GM06990 (cell line): Measurements from ENCODE around the genes ELL and COMP.

GRCh38 chr19:18521713-18522915 is at the start of gene ELL:
ELL (minus strand) TSS chr19:18522070.
- RRBS: 3% methylated on average over 35 of the region's 103 CpGs

DNA sequence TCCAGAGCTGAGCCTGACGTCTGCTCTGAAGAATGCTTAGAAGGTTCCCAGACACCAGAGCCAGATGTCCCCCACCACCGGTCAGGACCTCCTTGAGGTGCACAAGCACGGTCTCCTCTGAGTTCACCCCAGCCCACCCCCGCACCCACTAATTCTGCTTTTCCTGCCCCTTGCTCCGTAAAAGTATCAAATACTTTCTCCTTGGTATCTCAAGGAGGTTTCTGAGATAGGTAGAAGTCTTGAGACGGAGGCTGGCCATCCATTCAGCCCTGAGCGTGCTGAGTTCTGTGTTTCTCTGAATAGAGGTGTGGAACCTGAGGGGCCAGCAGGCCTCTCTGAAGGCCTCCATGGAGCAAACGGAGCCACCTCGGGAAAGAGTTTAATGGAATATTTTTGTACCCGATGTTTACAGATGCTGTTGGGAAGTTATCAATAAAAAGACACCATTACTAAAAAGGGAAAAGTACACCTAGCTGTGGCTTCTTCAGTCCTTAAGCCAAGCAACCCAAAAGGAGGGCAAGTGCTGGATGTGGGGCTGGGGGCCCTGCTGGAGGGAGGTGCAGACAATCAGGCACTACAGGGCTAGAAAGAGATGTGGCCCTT is 2.6 kb upstream of the UBA52 start:
- RRBS: no CpG with 5 or more reads among the region's 10 CpGs

DNA sequence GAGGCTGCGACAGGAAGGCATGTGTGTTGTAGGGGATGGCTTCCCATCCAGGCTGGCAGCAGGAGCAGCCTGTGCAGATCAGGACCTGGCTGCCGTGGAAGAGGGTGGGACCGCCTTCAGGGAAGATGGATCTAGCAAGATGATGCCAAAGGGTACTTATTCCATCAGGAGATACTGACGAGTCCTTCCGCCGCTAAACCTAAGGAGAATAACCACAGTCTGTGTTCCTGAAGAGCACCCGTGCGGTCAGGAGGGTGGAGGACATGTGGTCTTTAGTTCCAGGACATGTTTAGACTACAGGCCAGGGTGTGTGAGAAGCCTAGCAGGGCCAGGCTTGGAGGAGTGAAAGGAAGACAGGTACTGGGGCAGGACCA is 1.1 kb downstream of the UBA52 start:
- RRBS: no CpG with 5 or more reads among the region's 8 CpGs

DNA sequence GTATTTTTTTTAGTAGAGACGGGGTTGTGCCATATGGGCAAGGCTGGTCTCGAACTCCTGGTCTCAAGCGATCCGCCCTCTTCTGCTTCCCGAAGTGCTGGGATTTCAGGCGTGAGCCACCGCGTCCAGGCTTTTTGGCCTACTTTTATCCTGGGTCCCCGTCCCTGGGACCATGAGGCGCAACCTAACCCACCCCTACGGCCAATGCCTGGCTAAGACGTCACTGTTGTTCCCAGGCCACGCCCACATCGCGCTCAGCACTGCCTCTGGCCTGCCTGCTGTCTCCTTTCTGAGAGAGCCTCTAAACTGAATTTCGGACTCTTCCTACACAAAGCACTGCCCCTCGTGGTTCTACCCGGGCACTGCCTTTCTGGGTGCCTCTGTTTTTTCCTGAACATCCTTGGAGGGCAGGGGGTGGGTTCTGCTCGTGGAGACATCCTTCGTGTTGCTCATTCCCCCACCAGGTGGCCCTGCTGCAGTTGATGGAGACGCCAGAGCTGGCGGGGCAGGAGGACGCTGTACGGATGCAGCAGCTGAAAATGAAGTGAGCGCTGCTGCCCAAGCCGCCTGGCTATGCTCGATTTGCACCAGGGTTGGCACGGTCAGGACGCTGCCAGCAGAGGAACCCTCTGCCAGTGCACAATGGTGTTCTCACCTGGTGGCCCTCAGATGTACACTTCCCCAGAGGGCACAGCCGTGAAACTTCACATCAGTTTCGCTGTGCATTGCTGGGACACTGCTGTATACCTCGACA is 2.0 kb downstream of the REX1BD start:
- RRBS: no CpG with 5 or more reads among the region's 32 CpGs

GRCh38 chr19:18596591-18597057 is 8.0 kb downstream of the REX1BD start:
- RRBS: 88% methylated on average over 5 of the region's 29 CpGs

- RRBS: no CpG with 5 or more reads among the region's 8 CpGs
Measured at GRCh38 chr19:18691285-18691782, 7.9 kb downstream of the CRTC1 start.

DNA sequence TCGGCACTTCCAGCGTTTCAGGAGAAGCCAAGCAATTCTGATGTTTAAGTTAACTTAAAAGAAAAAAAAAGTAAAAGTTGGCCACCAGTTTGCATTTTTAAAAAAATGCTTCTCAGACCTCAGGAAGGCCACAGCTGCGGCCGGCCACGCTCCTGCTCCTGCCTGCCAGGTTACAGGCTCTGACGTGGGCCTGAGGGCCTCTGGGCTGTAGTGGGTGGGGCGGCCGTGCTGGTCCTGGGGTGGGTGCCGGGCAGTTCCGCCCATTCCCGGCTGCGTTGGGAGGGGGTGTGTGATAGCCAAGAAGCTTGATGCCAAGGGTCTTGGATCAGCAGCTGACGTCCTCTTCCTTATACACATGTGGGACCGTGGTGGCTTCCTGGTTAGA is 28.0 kb downstream of the CRTC1 start:
- RRBS: no CpG with 5 or more reads among the region's 14 CpGs

DNA sequence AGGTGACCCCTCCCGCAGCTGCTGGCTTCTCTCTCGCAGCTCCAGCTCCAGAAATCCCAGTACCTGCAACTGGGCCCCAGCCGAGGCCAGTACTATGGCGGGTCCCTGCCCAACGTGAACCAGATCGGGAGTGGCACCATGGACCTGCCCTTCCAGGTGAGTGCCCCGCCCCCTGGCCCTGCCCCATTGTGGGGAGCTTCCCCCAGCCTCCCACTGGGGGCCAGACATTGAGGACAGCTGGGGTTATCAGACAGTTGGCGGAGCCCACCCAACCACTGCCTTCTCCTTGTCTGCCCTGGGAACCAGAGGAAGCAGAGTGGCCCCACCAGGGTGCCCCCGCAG is 48.3 kb downstream of the COMP start:
- RRBS: no CpG with 5 or more reads among the region's 9 CpGs

- RRBS: no CpG with 5 or more reads among the region's 9 CpGs
Measured at GRCh38 chr19:18769284-18769644, 21.8 kb downstream of the COMP start.

- RRBS: 31% methylated on average over 28 of the region's 57 CpGs
Measured at GRCh38 chr19:18790945-18791694, at the start of gene COMP. COMP (minus strand) TSS chr19:18791305.

DNA sequence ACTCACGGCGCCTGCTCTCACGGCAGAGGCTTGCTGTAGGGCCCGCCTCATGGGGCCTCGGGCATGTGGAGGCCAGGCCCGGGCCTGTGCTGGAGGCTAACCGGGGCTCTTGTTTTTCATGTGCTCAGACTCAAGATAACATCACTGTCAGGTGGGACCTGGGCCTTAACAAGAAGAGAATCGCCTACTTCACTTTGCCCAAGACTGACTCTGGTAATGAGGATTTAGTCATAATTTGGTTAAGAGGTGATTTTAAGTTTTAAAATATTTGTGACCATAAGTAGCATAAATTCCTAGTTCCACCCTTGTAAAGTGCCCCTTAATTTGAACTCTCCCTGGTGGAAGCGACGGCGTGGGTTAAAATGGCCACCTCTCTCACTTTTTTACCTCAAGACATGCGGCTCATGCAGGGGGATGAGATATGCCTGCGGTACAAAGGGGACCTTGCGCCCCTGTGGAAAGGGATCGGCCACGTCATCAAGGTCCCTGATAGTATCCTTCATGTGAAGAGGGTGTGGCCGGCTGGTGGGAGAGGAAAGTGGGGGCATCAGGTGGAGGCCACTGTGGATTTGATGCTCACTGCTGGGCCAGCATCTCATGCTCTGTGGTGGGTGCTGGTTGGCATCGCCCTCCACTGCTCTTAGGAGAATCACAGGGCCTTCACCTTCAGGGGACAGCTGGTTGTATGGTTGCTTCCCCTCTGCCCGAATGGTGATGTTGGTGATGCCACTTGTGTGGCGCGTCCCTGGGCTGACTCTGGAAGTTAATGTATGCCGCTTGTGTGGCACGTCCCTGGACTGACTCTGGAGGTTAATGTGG is 21.3 kb downstream of the UPF1 start:
- RRBS: no CpG with 5 or more reads among the region's 23 CpGs

- RRBS: no CpG with 5 or more reads among the region's 26 CpGs
Measured at GRCh38 chr19:19051582-19052323, 12.0 kb upstream of the SLC25A42 start.

DNA sequence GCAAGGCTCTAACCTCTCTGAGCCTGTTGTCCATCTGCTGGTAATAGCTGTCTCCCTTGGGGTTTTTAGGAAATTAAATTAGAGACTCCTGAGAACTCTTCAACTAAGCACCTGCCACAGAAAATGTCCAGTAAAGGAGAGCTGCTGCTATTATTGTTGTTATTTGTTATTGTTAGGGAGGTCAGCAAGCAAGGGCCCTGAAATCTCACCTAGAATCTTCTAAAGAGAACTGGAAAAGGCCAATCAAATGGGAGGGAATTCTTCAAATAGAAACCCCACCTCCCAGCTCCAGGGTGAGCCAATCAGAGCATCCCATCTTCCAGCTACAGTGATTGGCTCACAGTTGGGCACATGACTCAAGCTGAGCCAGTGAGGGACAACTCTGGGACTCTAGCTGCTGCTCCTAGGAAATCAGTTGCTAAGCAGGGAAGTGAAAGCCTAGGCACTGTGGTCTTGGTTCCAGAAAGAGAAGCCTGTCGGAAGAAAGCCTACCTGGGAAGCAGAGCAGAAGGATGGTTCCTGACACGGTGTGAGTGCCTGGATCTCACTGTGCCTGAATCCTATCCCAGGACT is 2.9 kb downstream of the HAPLN4 start:
- RRBS: no CpG with 5 or more reads among the region's 2 CpGs

GRCh38 chr19:19319818-19320286 is 457 bp downstream of the SUGP1 start:
- RRBS: 5% methylated on average over 5 of the region's 26 CpGs

DNA sequence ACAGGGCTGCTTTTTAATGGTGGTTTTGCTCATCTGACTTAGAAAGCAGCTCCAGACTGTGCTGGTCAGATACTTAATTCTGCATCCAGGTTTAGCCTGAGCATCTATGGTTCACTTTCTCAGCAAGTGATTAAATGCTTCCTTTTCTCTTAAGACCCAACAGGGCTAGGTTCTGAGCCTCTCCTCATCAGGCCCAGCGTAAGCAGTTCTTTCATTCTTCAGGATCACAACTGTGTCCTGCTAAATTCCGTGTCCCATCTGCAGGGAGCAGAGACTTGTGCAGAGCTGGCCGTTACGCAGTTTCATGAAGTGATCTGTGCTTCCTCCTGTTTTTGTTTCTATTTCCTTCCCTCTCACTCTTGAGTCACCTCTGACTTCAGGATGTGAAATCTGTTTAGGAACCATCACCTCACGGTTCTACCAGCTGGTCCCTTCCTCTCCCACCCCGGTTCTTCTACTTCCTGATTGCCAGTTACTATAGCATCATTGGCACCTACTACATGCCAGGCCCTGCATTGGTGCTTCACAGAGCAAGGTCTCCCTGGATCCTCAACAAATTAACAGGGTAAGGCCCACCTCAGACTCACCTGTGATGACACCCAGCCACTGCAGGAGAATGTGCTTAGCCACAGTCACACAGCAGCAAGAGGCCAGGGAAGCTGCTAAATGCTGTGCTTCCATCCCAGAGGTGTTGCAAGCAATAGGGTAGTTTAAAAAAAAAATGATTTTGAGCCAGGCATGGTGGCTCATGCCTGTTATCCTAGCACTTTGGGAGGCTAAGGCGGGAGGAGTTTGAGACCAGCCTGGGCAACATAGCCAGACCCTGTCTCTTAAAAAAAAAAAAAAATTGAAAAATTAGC is 8.6 kb downstream of the MAU2 start:
- RRBS: no CpG with 5 or more reads among the region's 7 CpGs

- RRBS: no CpG with 5 or more reads among the region's 13 CpGs
Measured at GRCh38 chr19:19366626-19367372, 38.7 kb upstream of the GATAD2A start.

DNA sequence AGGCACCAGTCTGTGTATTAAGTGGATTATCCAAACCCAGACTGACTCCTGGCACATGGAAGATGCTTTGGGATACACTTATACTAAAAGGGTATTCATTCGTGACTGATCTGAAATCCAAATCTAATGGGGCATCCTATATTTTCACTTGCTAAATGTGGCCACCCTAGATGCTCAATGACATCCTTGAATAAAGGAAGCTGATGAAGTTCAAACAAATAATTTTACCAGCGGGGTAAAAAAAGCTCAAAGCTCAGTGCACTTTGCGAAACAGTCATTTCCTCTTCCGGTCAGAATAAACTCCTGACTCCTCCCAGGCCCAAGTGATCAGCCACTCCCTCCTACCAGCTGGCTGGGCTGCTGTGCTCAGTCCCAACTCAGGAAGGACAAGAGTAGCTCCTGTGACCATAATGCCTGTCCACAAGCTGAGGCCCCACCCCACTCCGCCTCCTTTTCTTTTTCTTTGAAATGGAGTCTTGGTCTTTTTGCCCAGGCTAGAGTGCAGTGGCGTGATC is 32.5 kb upstream of the GATAD2A start:
- RRBS: no CpG with 5 or more reads among the region's 6 CpGs

GRCh38 chr19:19405178-19405602 is 285 bp upstream of the GATAD2A start:
- RRBS: 4% methylated on average over 18 of the region's 46 CpGs

- RRBS: no CpG with 5 or more reads among the region's 12 CpGs
Measured at GRCh38 chr19:19411502-19412179, 6.2 kb downstream of the GATAD2A start.

DNA sequence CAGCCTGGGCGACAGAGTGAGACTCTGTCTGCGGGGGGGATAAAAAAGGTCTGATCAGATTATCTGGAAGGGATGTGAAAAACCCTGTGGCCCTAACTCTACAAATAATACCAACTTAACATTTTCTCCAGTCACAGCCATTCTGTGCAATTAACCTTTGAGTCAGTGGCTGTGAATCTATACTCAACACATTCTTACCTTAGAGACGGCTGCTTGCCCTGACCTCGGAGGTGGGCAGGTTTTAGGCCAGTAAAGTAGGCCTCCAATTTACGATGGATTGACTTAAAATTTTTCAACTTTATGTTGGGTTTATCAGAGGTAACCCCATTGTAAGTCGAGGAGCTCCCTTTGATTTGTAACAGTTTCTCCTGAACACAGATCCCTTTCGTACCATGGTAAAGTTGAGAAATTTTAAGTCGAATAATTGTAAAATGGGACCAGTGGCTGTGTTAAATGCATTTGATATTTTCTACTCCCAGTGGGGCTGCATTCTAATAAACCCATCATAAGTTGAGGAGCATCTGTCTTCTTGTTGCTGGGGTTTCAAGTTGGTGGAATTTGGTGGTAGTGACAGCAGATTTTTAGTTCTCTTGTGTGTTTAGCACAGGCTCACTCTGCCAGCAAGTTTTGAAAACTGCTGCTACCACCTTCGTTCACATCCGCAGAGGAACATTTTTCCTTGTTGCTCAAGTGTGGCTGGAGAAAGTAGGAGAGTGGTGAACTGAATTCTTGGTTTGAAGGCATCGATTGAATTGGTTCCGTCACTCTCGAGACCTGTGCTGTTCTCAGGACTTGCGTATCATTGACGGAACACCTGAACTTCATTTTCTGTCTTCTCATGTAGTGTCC is 7.3 kb downstream of the GATAD2A start:
- RRBS: no CpG with 5 or more reads among the region's 15 CpGs